ENCODE measurements around a stretch of chr4.

GRCh38 chr4:88835063-88835515 is 137.5 kb upstream of the NAP1L5 start:
- PRO-cap: no peak

DNA sequence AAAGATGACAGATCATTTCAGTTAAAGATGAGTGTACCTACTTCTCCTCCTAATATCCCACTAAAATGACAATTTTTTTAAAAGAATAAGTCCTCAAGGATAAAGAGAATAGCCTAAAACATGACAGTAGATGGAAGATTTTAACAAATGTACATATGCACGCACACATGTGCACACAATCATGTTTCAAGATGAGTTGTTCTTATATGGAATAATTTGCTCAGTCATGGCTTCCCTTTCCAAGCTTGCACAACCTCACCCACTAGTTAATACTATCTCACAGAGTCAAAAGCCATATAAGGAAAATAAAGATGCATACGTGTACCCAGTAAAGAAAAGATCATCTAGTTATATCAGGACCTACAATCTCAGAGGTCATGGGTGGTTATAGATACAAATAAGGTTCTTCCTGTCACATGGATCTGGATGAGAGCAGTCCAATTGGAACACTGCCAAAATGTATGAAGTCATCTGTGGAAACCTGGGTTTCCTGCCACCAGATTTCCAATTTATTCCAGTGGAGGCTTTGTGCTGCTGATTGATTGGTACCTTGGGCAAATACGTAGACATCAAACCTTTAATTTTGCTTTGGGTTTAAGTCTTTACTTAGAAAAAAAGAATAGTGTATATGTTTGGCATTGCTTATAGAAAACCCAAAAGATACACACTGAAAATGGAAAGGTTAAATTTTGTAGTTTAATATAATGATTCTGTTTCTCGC is 56.0 kb downstream of the FAM13A start:
- PRO-cap: no peak

- PRO-cap: no peak
These were observed 1.5 kb upstream of the TIGD2 start for GRCh38 chr4:89109896-89110155.

DNA sequence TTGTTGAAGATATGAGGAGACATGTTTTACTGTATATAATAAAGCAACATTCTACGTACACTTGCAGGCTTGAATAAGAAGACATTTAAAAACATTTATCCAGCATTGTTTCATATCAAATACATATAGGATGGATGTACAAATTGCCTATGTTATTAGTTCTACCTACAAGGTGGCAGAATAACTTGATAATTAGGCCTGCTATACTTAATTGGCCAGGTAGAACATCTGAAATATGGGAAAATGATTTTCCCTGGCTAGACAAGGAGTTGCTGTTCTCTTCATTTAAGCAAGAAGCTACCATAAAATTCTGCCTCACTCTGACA is 49.7 kb downstream of the TIGD2 start:
- PRO-cap: no peak

- PRO-cap: no peak
These were observed 13.0 kb downstream of the GPRIN3 start for GRCh38 chr4:89294517-89295059.

GRCh38 chr4:89304869-89305712 is 2.5 kb downstream of the GPRIN3 start:
- PRO-cap: no peak

GRCh38 chr4:89305713-89306350 is 1.8 kb downstream of the GPRIN3 start:
- PRO-cap: unidirectional peak, plus-strand start at chr4:89305938

- PRO-cap: no peak
These were observed 162.5 kb upstream of the GPRIN3 start for GRCh38 chr4:89470098-89470496.

DNA sequence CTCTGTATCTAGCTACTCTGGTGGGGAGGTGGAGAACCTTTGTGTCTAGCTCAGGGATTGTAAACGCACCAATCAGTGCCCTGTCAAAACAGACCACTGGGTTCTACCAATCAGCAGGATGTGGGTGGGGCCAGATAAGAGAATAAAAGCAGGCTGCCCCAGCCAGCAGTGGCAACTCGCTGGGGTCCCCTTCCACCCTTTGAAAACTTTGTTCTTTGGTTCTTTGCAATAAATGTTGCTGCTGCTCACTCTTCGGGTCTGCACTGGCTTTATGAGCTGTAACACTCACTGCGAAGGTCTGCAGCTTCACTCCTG is 183.1 kb upstream of the GPRIN3 start:
- PRO-cap: no peak

GRCh38 chr4:89742872-89743695 is 93.9 kb downstream of the SNCA start:
- PRO-cap: no peak

DNA sequence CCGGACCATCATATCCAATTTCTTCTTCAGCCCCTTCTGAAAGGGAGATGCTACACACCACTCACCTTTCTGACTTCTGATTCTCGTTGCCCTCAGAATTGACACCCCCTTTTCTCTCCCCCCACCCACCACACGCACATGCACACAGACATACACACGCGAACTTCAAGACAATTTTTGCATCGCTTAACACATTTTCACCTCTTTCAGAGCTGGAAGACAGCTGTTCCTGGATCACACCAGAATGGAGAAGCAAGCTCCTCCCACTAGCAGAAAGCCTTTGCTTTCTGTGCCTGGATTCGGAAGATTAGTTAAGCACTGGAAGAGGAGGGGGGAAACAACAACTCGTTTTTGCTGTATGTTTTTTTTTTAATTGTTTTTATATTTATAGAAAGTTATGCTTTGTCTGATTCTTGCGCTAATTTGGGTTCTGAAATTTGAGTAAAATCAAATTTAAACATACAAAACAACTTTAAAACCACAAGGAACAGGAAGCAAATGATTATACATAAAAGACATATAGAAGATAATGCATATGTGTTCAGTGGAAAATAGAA is 1.2 kb upstream of the SNCA start:
- PRO-cap: no peak

DNA sequence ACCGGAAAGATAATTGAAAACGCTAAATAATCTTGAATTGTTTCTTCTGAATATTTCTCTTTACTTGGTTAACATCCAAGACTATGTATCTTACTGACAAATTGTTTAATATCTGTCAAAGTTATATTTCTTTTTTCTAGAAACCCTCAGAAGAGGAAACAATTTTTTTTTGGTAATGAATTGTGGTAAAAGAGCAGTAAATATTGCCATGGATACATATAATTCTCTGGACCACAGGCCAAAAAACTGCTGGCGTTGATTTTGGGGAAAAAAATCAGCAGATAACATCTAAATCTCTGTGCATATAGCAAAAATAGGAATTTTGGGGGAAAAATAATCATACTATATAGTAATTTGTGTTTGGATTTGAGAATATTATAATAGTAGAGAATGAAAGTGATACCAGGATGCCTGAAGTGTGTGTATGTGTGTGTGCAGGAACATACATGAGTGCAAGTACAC is 518.7 kb downstream of the CCSER1 start:
- PRO-cap: no peak

DNA sequence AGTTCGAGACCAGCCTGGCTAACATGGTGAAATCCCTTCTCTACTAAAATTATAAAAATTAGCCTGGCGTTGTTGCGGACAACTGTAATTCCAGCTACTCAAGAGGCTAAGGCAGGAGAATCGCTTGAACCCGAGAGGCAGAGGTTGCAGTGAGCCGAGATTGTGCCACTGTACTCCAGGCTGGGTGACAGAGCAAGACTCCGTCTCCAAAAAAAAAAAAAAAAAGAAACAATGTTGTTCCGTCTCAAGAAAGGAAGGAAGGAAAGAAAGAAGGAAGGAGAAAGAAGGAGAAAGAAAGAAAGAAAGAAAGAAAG is 805.4 kb downstream of the CCSER1 start:
- PRO-cap: no peak

- PRO-cap: no peak
These were observed 831.2 kb downstream of the CCSER1 start for GRCh38 chr4:90958218-90958957.

DNA sequence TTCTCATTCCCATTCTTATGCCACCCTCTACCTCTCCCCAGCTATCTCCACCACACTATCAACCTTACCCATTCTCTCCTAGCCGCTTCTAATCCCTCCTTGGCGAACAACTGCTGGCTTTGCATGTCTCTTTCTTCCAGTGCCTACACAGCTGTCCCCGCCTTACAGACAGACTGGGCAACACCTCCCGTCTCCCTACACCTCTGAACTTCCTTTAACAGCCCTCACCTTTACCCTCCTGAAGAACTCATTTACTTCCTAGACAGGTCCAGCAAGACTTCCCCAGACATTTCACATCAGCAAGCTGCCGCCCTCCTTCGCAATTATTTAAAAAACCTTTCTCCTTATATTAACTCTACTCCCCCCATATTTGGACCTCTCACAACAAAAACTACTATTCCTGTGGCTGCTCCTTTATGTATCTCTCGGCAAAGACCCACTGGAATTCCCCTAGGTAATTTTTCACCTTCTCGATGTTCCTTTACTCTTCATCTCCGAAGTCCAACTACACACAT is 274.9 kb upstream of the GRID2 start:
- PRO-cap: no peak

GRCh38 chr4:94442204-94442728 is 9.5 kb upstream of the PDLIM5 start:
- PRO-cap: no peak

- PRO-cap: bidirectional peak, plus-strand start at chr4:94452878, minus-strand start at chr4:94452707; unidirectional peak, minus-strand start at chr4:94453061
These were observed 1.1 kb downstream of the PDLIM5 start for GRCh38 chr4:94452548-94453480.

DNA sequence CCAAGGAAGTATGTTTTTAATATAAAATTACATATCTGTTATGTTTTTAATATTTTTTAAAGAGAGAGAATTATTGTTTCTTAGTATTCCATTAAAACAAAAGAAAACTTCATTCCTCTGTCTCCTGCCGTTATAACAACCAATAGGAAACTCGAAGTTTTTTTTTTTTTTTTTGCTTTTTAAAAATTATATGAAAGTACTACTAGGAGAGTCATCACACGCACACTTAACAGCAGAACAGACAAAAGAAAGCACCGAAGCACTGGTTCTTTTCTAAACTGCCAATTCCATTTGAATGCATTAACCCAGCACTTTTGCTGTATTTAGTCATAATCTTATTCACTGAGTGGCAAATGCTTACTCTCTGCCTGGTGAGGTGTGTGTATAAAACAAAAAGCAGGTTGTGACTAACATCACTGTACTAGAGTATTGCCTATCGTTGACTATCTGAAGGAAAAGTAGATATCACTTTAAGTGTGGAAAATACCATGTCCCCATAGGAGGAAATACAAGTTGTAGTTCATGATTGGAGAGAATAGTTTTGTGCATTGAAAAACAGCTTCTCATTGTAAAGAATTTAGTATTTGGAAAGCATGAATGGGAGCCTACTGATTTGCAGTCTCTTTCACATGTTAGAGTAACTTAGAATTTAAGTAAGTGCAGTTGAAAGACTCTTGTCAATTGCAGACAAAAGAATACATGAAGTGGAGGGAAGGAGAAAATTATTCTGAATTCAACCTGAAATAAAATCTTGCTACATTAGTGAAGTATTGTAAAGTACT is 2.6 kb downstream of the PDLIM5 start:
- PRO-cap: no peak

- PRO-cap: no peak
These were observed 83.0 kb downstream of the PDLIM5 start for GRCh38 chr4:94534512-94535356.

- PRO-cap: no peak
These were observed 85.5 kb downstream of the PDLIM5 start for GRCh38 chr4:94537117-94537673.

All from parotid gland (tissue), 1 donor.